Hair follicle dermal papilla cell (primary cell): ENCODE measurements around a stretch of chr10.

GRCh38 chr10:17386454-17387258 is 67.7 kb downstream of the ST8SIA6 start:
- CAGE, long polyA plus RNA = no peak

- CAGE, long polyA plus RNA = no peak
Measured at GRCh38 chr10:17388141-17388779, 66.1 kb downstream of the ST8SIA6 start.

- CAGE, long polyA plus RNA = no peak
Measured at GRCh38 chr10:17445331-17446240, 8.8 kb downstream of the ST8SIA6 start.

- CAGE, long polyA plus RNA = no peak
Measured at GRCh38 chr10:17506282-17506954, 52.0 kb upstream of the ST8SIA6 start.

- CAGE, long polyA plus RNA = no peak
Measured at GRCh38 chr10:17768807-17769483, 16.9 kb downstream of the TMEM236 start.

DNA sequence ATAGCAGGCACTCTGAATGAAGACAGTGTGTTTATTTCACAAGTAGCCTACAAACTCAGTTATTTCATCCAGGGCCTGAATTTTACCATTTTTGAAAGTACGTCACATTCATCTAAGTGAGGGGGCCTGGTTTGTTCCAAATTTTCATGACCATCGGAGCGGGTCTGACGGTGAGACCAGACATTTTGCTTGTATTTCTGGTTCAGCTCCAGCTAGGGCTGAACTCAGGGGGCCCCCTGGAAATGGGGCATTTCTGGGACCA is 74.9 kb downstream of the CACNB2 start:
- CAGE, long polyA plus RNA = no peak

DNA sequence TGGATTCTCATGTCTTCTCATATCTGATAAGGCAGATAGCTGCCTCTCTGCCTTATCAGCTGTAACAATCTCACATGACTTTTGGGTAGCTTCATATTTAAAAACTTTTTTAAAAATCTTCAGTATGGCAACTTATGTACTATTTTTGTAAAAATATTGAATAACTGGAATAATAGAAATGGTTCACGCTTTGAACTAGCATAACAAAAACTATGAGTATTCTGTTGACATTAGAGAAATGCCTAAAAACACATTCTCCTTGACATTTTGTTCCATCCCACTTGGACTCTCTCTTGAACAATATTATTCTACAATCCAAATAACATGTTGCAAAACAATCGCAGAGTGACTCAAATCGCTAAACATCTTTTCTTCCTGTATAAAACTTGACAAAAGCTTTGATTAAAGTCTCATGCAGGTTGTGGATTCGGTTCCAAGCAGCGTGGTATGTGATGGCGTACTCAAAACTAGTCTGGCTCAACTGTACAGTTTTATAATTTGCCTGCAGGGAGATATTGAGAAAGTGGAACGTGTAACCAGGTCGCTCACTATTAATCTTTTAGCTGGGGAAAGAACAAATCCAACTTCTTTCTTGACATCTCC is 99.8 kb downstream of the CACNB2 start:
- CAGE, long polyA plus RNA = no peak

GRCh38 chr10:18401713-18402214 is 249.6 kb downstream of the NSUN6 start:
- CAGE, long polyA plus RNA = no peak

DNA sequence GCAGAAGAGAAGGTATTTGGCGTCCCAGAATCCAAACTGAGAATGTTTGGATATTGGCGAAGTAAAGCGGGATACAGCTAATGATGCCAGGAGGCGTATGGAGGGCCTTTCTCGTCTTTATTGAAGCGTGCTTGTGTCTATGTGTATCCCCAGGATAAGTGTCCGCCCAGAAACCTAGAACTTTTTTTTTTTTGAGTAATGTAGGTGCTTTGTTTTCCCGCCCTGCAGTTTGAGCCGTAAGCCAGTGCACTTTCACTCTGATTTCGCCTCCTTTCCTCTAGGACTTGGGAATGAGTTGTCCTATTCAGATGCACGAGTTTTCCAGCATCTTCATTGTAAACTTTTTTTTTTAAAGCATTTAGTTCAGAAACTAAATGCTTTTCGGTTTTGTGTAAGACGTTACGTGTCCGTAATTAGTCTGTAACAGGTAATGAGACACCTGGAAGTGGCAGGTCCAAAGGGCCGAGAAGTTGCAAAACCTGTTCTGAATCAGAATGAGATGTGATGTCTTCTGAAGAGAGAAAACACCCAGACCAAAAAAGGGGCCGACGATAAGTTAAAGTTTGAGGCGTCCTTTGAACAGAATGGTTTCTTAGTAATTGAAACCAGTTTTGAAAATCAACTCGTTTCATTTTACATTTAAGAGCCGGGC is 776 bp downstream of the ARL5B start:
- CAGE, long polyA plus RNA = no peak

- CAGE, long polyA plus RNA = no peak
Measured at GRCh38 chr10:18710024-18710417, 50.8 kb downstream of the ARL5B start.

DNA sequence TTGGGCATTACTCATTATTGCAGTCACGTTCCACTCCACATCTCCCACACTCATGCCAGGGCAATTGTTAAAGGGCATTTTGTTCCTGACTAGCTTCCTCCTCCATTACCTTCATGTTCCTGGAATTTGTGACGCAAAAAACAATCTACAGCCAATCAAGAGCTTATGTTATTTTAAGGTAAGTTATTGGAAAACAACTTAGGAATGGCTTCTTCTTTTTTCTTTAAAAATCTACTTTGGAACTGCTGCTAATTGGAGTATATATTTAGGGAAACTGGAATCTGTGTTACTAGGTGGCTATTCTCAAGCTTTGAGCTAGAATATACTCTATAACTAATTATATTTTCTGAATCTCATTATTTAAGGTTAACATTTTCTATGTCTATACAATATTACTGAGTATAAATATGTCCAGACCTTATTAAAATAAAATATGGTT is 48.1 kb upstream of the PLXDC2 start:
- CAGE, long polyA plus RNA = no peak

- CAGE, long polyA plus RNA = no peak
Measured at GRCh38 chr10:19815143-19815752, 984 bp upstream of the PLXDC2 start.

GRCh38 chr10:19832457-19833573 is 16.6 kb downstream of the PLXDC2 start:
- CAGE, long polyA plus RNA = no peak

GRCh38 chr10:19843222-19843685 is 27.0 kb downstream of the PLXDC2 start:
- CAGE, long polyA plus RNA = no peak

GRCh38 chr10:19922146-19923174 is 106.2 kb downstream of the PLXDC2 start:
- CAGE, long polyA plus RNA = no peak

GRCh38 chr10:19929314-19930197 is 113.3 kb downstream of the PLXDC2 start:
- CAGE, long polyA plus RNA = no peak

DNA sequence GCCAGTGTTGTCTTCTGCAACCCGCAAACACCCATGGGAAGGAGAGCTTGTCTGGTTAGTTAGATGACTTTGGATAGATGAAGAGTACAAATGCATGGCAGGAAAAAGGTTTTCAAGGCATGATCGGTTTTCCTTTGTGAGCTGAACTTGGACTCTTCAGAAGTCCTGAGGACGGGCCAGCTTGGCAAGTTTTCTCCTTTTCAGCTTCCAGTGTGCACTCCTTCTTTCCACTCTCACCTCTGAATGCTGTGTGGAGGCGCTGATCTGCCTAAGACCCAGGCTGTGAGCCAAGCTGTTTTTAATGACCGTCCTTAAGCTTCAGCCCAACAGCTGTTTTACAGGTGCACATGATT is 114.8 kb downstream of the PLXDC2 start:
- CAGE, long polyA plus RNA = no peak

DNA sequence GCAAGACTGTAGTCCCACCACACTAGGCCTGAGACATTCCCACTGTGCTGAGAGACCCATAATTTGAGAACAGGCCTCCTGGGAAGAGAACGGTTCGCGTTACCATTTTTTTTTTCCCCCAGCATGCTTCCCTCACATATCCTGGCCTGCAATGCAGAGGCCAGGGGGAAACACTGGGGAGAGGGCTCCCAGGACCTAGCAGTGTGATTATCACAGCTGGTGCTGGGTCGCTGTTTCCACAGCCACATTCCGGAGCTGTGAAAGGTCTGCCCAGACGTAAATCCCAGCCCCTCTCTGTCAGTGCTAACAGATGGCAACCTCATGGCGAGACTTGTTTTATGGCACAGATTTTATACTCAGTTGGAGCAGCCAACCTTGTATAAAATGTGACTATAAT is 150.5 kb downstream of the PLXDC2 start:
- CAGE, long polyA plus RNA = no peak

DNA sequence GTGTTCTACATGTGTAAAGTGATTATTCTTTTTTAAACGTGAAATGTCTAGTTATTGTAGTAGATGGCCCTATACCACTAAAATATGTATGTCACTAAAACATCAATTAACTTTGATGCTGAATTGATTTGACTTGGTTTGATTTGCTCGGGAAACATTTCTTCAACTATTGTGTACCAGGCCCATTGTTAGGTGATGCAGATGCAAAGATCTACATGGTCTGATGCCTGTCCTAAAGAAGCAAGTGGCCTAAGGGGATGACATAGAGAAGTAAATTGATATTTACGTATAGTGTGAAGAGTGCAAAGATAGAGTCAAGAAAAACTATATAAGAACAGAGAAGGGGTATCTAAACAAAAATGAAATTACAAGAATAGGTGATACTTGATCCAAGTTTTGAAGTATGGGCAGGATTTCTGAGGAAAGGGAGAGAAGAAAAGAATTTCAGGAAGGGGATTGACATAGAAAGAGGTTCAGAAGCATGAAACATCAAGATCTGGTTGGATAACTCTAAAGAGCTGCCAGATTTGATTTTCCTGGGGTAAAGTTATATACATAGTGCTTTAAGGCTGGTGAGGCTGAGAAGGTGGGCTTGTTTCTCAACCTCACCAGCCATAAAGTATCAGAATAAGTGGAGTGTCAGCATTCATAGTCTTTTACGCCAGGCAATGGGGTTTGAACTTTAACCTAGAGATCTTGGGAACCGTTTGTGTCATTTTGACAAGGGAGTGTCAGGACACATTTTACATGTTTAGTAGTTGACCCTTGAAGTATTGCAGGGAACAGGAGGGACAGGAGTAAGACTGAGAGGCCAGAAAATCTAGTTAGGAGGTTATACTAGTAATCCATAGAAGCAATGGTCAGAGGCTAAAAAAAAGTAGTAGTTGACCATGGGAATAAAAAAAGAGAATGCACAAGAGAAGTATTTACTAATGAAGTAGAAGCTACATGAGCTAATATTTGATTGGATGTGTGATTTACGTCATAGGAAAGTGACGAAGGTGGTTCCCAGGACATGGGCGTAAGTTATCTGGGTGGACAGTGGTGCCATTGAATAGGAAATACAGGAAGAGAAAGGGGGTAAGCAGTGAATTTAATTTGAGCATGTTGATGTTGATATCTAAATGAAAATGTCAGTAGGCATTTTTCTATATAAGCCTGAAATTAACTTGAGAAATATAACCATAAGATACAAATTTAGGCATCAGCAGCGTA is 411.2 kb downstream of the PLXDC2 start:
- CAGE, long polyA plus RNA = no peak

- CAGE, long polyA plus RNA = no peak
Measured at GRCh38 chr10:20778126-20778661, 118.9 kb downstream of the NEBL start.